Paraaortic lymph node (tissue), 1 donor: ENCODE results near the gene NR1H4.

DNA sequence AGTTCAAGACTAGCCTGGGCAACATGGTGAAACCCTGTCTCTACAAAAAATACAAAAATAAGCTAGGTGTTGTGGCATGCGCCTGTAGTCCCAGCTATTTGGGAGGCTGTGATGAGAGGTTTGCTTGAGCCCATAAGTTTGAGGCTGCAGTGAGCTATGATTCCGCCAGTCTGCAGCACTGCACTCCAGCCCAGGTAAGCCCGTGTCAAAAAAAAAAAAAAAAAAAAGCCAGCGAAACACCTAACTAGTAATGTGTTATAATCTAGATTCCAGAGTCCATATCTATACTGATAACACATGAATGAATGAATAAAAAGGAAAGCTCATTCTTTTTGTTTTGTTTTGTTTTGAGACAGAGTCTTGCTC is 18.5 kb upstream of the SLC25A3 start:
- PRO-cap = no peak

DNA sequence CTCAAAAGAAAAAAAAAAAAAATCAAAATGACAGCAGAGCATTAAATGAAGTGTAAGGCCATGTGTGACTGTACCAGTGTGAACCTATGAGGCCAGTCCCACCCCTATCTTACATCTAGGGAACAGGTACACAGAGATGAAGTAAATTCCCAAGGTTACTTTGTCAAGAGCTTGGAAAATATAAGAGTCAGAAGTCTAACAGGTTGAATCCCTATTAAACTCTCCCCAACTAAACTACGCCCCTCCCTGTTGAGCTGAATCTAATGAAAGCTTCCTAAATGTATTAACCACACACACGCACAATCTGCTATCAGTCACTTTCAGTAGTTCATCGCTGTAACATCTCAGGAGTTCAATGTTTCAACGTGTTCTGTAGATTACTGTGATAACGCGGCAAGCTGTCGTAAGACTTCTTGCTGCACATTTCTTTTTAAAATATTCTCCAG is 745 bp upstream of the SLC25A3 start:
- PRO-cap = no peak

- PRO-cap = no peak
Observed at GRCh38 chr12:99130813-99131488, 485.9 kb downstream of the APAF1 start.

GRCh38 chr12:100128078-100128658 is 14.5 kb downstream of the BLTP3B start:
- PRO-cap = no peak

DNA sequence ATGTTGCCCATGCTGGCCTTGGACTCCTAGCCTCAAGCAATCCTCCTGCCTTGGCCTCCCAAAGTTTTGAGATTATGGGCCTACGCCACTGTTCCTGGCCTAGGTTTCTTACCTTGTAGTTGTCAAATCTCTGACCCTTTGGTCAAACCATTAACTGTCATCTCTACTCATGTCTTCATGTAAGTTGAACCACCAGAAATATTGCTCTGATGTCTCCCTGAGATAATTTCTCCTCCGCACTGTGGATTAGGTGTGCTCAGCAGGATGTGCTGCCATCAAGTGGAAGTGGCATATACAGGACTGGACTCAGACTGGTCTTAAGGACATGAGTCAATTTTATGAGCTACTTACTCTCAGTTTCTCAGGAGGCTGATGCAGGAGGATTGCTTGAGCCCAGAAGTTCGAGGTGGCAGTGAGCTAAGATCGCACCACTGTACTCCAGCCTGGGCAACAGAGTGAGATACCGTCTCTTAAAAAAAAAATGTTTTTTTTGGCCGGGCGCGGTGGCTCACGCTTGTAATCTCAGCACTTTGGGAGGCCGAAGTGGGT is 28.6 kb downstream of the ACTR6 start:
- PRO-cap = no peak

- PRO-cap = unidirectional peak, minus-strand start at chr12:100267880
Observed at GRCh38 chr12:100267764-100268052, 731 bp downstream of the SCYL2 start.

- PRO-cap = no peak
Observed at GRCh38 chr12:100473488-100474217, at the start of gene NR1H4. Gene NR1H4 (plus strand): TSS chr12:100473866.

DNA sequence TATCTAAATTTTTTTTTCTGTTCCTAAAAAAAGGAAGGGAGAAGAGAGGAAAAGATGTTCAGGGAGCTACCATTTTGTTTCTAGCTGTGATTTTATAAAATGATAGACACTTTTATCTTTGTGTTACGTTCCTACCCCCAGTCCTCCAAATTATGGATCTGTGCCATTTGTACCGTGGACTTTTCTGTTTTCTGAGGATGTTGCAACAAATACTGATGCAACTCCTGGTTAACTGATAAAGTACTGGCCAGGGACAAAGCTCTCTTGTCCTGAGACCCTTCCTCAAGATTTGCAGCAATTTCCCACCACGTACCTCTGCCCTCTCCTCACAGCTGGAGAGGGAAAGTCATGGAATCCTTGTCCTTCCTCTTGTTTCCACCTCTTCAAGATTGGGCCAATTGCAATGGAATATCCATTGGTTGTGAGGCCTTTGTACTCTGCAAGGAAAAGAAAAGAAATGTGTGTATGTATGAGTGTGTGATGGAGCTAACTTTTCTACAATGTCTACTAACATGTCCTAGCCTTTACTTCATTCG is 1.6 kb downstream of the NR1H4 start:
- PRO-cap = no peak

GRCh38 chr12:100577292-100578418 is 4.2 kb downstream of the GAS2L3 start:
- PRO-cap = no peak

DNA sequence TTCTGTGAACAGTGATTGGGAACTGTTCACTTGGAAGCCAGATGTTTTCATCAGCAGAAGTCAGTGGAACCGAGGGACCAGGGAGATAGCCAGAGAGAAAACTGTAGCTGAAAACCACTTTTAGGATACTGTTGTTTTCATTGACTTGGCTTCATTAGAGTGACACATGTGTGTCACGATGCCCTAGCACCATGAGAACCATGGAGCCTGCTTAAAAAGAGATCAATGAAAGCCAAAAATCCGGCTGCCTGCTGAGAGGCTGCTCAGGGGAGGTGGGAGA is 192.1 kb downstream of the ANO4 start:
- PRO-cap = no peak

- PRO-cap = no peak
Observed at GRCh38 chr12:101229678-101230174, 19.7 kb upstream of the SLC5A8 start.

DNA sequence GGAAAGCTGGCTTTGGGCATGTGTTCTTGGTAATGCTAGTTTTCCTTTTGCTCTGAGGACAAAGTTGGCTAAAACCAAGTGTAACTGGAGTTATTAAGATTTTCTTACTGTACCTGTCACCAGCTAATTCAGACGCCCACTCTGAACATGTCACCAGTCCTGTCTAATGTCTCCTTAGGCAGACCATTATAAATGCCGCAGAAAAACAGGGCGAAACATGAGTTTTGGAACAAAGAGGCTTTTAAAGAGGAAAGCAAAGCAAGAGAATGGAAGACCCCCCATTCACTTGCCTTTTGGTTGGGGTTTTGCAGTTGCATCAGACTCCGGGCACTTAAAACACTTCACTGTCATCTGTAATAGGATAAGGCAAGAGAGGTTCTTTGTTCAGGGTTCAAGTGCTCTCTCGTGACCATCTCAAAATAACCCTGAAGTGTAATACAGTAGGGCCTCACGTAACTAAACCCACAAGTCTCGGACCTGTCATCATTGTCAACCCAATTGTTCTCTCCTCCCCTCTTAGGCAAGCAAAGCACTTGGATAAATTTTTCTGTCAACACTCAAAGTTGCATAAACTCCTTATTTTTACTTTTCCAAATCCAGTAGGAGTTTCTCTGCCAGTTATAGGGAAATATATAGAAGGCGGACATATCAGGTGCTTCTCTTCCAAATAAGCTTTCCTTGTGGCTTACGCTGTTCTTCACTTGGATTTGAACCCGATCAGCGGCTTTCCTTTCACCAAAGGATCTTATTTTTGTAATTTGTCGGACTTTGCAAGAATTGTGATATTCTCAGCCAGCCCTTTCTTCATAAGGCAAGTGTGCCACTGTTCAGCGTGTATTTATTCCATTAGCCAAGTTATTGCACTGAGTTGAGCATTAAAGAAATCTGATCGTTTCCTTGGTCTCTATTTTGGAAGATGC is 26.8 kb upstream of the MYBPC1 start:
- PRO-cap = no peak

DNA sequence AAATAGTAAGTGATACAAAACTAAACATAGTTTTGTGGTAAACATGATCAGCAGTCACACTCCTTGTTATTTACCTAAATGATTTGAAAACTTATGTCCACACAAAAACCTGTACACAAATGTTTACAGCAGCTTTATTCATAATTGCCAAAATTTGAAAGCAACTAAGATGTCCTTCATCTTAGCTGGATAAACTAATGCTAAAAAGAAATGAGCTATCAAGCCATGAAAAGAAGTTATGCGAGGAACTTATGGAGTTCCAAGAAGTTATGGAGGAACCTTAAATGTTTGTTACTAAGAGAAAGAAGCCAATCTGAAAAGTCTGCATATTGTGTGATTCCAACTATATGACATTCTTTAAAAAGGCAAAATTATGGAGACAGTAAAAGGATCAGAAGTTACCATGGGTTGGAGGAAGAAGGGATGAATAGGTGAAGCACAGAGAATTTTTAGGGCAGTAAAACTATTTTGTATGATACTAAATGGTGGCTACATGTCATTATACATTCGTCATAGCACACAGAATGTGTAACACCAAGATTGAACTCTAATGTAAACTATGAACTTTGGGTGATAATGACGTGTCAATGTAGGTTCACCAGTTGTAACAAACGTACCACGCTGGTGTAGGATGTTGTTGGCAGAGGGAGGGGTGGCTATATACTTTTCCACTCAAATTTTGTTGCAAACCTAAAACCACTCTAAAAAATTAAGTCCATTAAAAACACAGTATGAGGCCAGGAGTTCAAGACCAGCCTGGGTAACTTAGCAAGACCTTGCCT is 20.5 kb downstream of the CHPT1 start:
- PRO-cap = no peak

- PRO-cap = no peak
Observed at GRCh38 chr12:101761123-101761895, 22.0 kb upstream of the SYCP3 start.

GRCh38 chr12:101782675-101783260 is 43.5 kb upstream of the SYCP3 start:
- PRO-cap = no peak

DNA sequence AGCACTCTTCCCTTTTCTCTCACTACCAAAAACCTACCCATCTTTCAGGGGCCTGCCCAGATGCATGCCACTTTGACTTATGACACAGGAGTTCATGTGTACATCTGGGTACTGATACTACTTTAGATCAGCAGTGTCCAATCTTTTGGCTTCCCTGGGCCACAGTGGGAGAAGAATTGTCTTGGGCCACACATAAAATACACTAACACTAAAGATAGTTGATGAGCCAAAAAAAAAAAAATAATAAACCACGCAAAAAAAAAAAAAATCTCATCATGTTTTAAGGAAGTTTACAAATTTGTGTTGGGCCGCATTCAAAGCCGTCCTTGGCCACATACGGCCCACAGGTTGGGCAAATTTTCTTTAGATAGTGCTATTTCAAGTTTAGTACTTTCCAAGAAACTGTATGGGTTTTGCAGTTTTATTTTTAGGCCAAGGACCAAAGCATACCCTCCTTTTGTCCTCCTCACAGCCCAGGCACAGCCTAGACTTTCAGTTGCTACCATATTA is 39.5 kb downstream of the GNPTAB start:
- PRO-cap = no peak

DNA sequence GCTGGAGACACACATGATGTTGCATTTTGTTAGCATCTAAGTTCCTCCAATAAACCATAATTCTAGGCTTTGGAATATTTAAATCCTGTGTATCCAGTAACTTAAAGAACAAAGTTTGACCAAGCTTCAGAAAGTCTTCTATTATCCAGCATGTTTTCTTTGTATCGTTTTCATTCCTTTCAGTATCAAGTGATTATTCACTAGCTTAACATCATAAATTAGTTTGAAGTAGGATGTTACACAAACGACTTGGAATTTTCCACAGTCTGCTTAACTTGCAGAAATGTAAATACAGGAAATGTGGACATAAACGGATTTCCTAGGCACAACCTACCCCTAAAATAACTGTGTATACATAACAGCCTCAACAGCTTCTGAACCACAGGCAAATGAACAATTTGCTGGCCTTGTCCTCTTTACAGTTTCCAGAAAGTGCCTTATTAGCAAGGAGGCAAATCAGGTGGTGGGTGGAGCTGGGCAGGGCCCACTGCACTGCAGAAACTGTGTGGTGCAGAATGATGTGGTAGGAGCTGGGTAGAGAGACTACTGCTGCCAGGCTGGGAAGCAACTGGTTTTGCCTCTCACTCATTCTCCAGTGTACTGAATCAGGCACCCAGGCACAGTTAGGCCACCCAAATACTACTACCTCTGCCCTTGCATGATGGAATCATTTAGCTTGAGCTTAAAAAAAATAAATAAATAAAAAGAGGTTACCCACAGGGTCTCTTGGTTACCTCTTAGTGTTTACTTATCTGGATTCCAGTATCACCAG is 14.1 kb downstream of the DRAM1 start:
- PRO-cap = bidirectional peak, plus-strand start at position 529 of the sequence, minus-strand start at position 390 of the sequence

DNA sequence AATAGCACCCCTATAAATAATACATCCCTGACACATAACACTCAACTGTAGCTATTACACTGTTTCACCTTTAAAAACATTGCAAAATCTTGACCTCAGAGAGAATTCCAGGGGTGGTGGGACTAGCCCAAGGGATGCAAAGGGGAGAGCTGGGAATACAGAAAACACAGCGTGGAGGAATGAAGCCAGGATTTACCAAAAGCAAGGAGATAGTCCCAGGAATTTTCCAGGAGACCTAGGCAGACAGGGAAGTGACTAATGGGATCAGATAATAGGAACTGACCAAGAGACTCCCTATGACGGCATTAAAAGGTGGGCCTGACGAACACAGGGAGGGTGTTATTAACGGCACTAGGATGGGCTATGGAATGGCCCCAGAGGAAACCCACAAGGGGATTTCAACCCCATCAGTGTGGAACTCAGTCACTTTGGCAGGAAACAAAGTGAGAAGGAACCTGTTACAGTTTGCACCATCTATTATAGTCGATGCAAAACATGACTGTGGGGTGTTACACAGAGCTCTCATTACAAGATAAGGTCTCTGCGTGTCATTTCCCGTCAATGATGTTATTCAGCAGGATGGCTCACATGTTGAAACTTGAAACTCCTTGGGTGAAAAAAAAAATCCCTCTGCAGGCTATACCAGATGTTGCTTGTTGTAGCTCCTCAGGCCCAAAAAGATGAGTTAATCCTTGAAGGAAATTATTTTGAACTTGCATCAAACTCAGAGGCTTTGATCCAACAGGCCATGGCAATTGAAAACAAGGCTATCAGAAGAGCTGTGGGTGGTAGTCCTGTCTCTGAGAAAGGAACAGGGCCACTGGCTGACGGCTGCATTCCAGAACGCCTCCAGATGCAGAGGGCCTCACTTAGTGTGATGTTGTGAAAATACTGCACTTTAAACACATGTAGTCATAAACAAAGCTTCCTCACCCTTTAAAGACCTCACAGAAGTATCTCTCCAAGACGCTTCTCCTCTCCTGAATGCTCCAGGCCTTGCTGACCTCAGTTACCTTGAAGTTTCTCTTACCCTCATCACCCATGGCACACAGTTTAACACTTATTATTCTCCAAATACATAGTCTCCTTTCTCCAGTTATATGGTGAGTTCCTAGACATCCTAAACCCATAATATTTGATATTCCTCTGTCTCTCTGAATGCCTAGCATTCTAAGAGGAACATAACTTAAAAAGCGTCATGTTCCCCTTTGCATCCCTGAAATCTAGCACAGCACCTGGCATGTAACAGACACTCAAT is 58.9 kb downstream of the DRAM1 start:
- PRO-cap = bidirectional peak, plus-strand start at position 561 of the sequence, minus-strand start at position 445 of the sequence

GRCh38 chr12:102313092-102313590 is 115.5 kb upstream of the PMCH start:
- PRO-cap = no peak

- PRO-cap = no peak
Observed at GRCh38 chr12:102885023-102885956, 31.8 kb downstream of the PAH start.